Kidney (tissue), 2 donors: Measurements from ENCODE around the genes AMER2, MTMR6 and GPR12.

- PRO-cap = unidirectional peak, minus-strand start at chr13:23547479
- RRBS = 28% methylated on average over 1 of the region's 37 CpGs
Observed at GRCh38 chr13:23546860-23547763, 23.1 kb upstream of the TNFRSF19 start.

DNA sequence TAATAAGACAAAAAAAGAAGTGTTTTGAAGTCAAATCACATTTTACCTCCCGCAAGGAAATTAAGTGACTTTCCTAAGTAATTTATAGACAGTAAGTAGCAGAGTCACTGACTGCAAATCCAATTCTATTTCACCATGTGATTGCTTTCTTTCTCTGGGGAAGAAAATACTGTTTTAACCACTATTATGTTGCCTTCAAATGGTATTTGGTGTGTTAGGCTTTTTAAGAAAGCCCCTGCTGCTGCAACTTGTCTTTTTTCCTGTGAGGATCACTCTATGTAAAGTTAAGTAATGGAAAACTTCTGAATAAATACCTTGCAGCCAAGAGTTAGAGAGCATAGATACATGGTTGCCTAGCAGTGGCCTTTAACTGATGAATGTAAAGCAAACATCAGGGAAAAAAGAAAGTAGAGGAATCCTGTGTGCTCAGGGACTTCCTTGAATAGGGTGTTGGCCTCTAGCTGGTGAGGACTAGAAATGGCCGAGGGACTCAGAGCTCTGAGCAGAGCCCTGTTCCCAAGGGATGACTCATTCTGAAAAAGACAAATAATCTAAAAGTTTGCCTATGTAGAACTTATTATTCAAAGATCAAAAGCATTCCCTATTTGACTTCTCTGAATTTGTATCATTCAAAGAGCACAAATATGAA lies 135.8 kb downstream of the MIPEP start:
- PRO-cap = no peak
- RRBS = no CpG with 5 or more reads among the region's 2 CpGs

GRCh38 chr13:23950968-23951382 lies 61.8 kb upstream of the MIPEP start:
- PRO-cap = no peak
- RRBS = no CpG with 5 or more reads among the region's 2 CpGs

- PRO-cap = no peak
- RRBS = no CpG with 5 or more reads among the region's 2 CpGs
Observed at GRCh38 chr13:24230080-24230426, 69.5 kb downstream of the SPATA13 start.

GRCh38 chr13:24260553-24261593 lies 48.5 kb upstream of the C1QTNF9 start:
- PRO-cap = no peak
- RRBS = no CpG with 5 or more reads among the region's 15 CpGs

DNA sequence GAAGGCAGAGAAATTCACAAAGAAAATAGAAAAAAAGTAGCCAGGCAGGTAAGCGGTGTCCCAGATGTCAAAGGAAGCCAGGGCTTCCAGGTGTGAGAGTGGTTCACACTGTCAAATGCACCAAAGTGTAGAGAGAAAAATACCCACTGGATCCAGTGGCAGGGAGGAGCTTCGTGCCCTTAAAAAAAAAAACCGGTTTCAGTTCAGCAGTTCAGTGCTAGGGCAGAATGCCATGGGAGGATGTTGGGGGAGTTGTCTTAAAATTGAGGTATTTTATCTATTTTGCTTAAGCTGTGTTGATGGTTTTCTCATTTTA lies 47.8 kb upstream of the C1QTNF9 start:
- PRO-cap = no peak
- RRBS = no CpG with 5 or more reads among the region's 3 CpGs

GRCh38 chr13:24746137-24746478 lies 17.9 kb upstream of the RNF17 start:
- PRO-cap = no peak
- RRBS = 4% methylated on average over 20 of the region's 30 CpGs

DNA sequence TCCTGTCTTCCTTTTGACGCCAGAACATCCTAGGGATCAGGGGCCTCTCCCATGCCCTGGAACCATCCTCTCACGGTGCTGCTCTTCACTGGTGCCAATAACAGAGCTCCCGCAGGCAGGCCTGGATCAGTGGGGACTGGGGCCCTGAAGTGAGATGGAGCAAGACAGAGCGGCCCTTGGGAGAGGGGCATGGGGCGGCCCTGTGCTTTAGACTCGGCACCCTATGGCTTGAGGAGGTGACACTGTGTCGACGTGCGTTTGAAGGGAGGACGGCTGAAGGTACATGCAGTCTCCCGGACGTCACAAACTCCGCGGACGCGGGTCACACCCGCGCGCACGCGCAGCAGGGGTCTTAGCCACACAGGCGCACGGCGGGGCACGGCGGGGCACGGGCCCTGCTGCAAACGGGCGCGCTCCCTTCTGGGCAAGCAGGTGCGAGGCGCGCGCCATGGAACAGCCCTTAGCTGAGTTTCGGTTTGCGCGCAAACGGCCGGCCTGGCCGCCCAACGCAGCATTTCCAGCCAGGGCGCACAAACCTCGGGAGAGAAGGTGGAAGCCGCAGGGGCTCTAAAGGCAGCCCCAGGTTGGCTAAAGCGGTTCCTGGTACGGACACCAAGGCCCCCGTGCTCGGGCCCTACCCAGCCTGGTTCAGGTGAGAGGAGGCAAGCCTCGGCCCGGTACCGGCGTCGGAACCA lies 16.5 kb upstream of the RNF17 start:
- PRO-cap = no peak
- RRBS = 3% methylated on average over 6 of the region's 53 CpGs

DNA sequence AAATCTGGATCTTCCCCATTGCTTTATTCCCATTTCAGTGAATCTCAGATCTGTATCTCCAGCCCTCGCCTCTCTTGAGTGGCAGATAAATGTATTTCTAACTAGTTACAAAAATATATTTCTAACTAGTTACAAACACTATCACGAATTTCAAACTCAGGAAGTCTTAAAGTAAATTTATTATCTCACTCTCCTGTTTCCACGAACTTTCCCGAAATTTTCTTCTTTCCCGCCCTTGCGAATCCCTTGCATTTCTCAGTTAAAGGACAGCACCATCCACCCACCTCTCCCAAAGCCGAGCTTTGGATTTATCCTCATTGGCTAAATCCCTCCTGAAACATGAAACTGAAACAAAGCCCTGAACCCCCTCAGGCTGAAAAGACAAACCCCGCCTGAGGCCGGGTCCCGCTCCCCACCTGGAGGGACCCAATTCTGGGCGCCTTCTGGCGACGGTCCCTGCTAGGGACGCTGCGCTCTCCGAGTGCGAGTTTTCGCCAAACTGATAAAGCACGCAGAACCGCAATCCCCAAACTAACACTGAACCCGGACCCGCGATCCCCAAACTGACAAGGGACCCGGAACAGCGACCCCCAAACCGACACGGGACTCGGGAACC lies 9.0 kb upstream of the CENPJ start:
- PRO-cap = no peak
- RRBS = 7% methylated on average over 8 of the region's 28 CpGs

DNA sequence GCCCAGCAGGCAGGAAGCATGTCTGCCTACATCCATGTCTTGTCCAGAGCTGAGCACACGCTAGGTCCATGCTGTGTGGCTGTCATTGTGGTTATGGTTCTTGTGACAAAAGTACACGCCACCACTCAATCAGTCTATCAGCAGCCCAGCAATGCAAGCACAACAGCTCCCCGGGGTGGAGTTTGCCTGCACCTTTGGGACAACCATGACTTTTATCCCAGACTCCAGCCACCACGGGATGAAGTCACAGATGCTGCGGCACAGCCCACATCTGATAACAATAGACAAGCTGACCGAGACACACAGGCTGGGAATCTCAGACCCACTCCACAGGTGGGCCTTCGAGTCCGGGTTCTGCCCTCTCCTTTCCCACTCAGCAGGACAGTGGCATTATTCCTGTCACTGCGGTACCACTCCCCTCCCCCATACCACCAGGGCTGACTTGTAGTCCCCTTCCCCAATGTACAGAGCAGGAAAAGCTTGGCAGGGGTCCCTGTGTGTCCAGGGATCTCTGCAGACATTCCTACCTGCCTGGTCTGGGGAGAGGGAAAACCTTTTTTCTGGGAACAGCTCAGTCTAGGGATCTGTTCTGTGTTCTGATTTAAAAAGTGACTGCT lies at the start of gene AMER2:
Gene AMER2, minus strand, starts transcription at position 188 of the 617 bp plus-strand sequence.
- PRO-cap = no peak
- RRBS = no CpG with 5 or more reads among the region's 9 CpGs

- PRO-cap = no peak
- RRBS = no CpG with 5 or more reads among the region's 9 CpGs
Observed at GRCh38 chr13:25282364-25283519, 4.5 kb downstream of the MTMR6 start.

DNA sequence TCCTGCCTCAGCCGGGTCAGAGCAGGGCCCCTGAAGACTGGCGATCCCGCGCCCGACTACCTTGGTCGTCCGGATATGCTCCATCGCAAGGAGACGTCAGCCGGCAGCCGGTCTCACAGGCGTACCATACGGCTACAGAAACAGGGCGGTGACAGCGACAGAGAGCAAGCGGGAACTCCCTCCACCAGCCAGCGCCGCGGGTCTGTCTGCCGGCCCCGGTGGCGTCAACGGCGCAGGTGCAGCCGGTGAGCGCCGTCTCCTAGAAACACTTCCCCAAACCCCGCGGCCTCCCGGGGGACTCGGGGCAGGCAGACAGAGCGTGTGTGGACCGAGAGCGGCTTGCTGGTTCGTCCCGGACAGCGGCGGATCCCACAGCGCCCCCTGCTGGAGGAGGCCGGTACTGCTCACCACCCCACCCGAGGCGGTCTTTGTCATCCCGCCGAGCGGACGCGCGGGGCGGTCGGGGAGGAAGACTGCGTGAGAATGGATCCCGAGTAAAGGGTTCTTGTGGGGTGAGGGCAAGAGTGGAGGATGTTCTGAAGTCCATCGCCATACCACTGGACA lies at the start of gene MTMR6:
Gene MTMR6, minus strand, starts transcription at position 325 of the 564 bp plus-strand sequence.
- PRO-cap = bidirectional peak, plus-strand start at position 446 of the sequence, minus-strand start at position 275 of the sequence
- RRBS = 2% methylated on average over 30 of the region's 53 CpGs

DNA sequence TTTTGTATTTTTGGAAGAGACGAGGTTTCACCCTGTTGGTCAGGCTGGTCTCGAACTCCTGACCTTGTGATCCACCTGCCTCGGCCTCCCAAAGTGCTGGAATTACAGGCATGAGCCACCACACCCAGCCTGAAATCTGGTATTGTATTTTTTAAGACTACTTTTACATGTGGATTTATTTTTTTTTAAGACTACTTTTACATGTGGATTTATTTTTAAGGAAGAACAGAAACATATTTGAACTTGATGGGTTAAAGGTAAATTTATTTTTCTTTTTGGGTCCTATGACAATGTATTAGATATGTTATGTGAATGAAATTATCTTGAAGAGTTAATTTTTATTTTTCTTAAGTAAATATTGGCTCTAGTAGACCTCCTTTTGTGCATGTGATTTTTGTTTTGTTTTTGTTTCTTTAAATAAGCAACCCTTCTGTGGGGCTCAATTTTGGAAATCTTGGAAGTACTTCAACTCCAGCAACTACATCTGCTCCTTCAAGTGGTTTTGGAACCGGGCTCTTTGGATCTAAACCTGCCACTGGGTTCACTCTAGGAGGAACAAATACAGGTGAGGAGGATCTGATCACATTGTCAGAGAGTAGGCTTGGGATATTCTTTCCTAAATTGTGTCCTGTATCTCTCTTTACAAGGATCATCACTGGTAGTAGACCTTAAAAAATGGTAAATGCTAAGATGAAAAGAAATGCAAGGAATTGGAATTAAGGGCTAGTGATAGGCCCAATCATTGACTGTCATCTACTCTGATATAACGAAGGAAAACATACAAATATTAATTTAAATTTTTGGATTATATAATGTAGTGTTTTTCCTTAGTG lies 6.2 kb downstream of the NUP58 start:
- PRO-cap = no peak
- RRBS = no CpG with 5 or more reads among the region's 5 CpGs

- PRO-cap = no peak
- RRBS = no CpG with 5 or more reads among the region's 8 CpGs
Observed at GRCh38 chr13:25771969-25772352, 279.9 kb downstream of the SHISA2 start.

DNA sequence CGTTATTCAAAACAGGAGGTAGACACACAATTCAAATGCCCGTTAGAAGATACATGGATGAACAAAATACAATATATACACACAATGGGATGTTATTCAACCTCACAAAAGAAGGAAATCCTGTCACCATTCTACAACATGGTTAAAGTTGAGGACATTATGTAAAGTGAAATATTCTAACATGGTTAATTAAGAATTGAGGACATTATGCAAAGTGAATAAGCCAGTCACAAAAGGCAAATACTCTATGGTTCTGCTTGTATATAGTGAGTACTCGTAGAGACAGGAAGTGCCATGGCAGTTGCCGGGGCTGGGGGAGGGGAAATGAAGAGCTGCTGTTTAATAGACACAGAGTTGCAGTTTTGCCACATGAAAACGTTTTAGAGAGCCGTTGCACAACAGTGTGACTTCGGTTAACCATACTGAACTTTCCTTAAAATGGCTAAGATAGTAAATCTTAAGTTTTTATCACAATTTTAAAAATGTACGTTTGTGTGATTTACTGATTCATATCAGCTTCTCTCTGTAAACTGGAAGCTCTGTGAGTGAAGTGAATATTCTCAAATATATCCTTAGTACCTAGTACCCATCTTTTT lies 176.9 kb downstream of the SHISA2 start:
- PRO-cap = no peak
- RRBS = no CpG with 5 or more reads among the region's 8 CpGs

DNA sequence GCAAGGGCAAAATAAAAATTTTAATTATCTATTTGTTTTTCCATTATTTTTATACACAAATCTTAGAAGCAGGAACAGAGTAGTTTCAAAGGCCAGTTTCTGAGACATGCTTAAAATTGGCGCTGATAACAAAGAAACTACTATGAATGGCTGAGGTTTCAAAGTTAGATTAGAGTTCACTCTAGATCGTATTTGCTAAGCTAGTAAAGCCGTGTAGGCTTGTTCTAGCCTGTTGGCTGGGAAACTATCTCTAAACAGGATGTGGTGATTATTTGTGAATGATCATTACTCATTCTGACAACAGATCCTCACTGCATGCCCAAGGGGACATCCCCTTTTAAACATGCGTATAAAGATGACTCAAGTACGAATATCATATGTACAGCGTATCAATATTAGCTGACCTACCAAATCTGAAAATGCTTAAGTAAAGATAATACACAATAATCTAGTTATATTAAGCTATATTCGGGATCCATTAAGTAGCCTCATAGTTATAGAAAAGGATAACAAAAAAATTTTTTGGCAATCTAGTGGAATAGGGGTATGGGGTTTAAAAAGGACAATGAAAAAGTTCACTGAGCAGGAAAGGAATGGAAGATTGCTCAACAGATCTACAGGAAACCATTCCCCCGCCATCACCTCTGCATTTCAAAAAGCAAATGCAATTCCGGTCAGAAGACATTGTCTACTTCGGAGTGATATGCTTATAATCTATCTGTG lies 150.1 kb downstream of the SHISA2 start:
- PRO-cap = no peak
- RRBS = no CpG with 5 or more reads among the region's 10 CpGs

GRCh38 chr13:26222662-26223085 lies 560 bp upstream of the RNF6 start:
- PRO-cap = no peak
- RRBS = no CpG with 5 or more reads among the region's 12 CpGs

- PRO-cap = no peak
- RRBS = 2% methylated on average over 38 of the region's 82 CpGs
Observed at GRCh38 chr13:26760564-26761365, at the start of gene GPR12. GPR12 (minus strand) TSS chr13:26760786.

- PRO-cap = no peak
- RRBS = no CpG with 5 or more reads among the region's 27 CpGs
Observed at GRCh38 chr13:26968276-26969581, 202.9 kb downstream of the USP12 start.

DNA sequence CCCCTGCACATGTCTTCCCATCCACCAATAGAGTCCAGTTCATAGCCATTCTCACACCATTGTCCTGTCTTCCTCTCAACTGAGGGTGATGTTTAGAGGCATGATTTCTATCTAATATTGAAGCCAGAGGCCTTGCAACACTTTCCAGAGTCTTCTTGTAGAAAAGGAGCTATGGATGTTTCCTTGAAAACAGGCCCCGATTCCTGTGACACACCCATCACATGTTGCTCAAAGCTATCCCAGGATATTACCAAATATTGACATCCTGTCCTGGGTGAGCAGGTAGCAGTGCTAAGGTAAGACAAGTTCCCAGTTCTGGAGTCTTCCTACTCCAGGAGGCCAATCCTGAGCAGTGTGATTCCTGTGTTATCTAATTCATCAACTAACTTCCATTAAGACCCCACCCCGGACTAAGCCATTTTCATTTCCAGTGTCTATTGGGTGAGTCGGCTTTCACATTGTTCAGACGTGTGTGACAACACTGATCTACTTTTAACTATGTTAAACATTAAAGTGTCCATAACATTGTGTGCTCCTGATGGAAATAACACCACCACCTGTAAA lies 201.1 kb downstream of the USP12 start:
- PRO-cap = no peak
- RRBS = no CpG with 5 or more reads among the region's 4 CpGs